SK-N-SH (cell line): Measurements from ENCODE around the genes KLHDC4 and CA5A.

DNA sequence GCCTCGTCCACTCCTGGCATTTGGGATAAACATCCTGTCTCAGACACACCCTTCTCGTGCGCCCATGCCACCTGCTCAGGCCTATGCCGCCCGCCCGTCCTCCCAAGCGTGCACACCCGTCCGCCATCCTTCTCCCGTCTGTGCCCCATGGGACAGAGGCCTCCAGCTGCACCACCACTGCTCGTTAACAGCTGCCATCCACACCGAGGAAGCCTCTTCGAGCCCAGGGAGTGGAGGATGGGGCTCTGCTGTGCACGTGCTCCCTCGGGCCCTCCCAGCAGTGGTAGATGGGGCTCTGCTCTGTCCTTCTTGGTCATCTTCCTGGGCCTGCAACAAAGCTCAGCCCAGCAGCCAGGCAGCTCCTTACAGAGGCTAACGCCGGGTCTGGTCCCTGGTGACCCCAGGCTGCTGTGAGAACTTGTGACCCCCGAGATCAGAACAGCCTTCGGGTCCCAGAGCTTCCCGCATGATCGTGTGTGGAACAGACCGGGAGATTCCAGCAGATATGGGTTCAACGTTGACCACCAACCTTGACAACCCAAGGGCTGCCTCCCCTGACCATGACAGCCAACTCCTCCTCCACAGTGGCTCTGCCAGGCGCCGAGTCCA lies 64.0 kb downstream of the KLHDC4 start:
- RRBS, result 94% methylated on average over 4 of the region's 25 CpGs
CAGE:
- cytosol, long polyA plus RNA, result no peak
- long polyA plus RNA, result no peak
- nucleus, long polyA plus RNA, result no peak

DNA sequence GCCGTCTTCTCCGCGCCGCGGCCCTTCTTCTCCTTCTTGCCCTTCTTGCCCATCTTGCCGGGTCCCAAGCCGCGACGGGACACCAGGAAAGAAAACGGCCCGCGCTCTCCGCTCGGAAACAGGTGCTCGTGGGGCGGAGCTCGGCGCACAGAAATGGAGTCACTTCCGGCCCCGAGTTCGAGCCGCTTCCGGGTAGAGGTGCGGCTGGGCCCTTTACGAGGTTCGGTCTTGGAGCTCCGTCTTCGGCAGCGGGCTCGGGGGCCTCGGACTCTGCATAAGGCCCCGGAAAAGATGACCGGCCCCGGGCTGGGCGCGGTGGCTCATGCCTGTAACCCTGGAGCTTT lies at the start of gene KLHDC4:
Gene KLHDC4 (minus strand): TSS at position 149 of the 344 bp plus-strand sequence.
- RRBS, result under 1% methylated on average over 16 of the region's 36 CpGs
CAGE:
- cytosol, long polyA plus RNA, result no peak
- long polyA plus RNA, result no peak
- nucleus, long polyA plus RNA, result no peak

GRCh38 chr16:87832363-87833696 lies 36.5 kb downstream of the SLC7A5 start:
- RRBS, result 97% methylated on average over 7 of the region's 40 CpGs
CAGE:
- cytosol, long polyA plus RNA, result no peak
- long polyA plus RNA, result no peak
- nucleus, long polyA plus RNA, result no peak

GRCh38 chr16:87839610-87840045 lies 29.7 kb downstream of the SLC7A5 start:
- RRBS, result 100% methylated on average over 1 of the region's 21 CpGs
CAGE:
- cytosol, long polyA plus RNA, result no peak
- long polyA plus RNA, result no peak
- nucleus, long polyA plus RNA, result no peak

GRCh38 chr16:87840467-87841471 lies 28.5 kb downstream of the SLC7A5 start:
- RRBS, result 92% methylated on average over 6 of the region's 25 CpGs
CAGE:
- cytosol, long polyA plus RNA, result no peak
- long polyA plus RNA, result no peak
- nucleus, long polyA plus RNA, result no peak

DNA sequence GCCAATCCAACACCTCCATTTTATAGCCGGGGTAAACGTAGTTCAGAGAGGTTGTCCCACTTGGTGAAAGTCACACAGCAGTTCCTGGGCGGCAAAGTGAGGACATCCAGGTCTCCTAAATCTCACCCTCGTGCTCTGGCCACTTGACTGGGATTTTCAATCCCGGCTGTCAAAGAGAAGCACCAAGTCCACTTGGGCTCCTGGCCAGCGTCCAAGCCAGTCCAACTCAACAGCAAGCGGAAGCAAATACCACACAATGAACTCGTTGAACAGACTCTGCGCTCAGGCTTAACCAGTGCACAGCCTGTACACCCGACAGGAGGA lies 10.8 kb downstream of the SLC7A5 start:
- RRBS, result no CpG with 5 or more reads among the region's 10 CpGs
CAGE:
- cytosol, long polyA plus RNA, result no peak
- long polyA plus RNA, result no peak
- nucleus, long polyA plus RNA, result no peak

DNA sequence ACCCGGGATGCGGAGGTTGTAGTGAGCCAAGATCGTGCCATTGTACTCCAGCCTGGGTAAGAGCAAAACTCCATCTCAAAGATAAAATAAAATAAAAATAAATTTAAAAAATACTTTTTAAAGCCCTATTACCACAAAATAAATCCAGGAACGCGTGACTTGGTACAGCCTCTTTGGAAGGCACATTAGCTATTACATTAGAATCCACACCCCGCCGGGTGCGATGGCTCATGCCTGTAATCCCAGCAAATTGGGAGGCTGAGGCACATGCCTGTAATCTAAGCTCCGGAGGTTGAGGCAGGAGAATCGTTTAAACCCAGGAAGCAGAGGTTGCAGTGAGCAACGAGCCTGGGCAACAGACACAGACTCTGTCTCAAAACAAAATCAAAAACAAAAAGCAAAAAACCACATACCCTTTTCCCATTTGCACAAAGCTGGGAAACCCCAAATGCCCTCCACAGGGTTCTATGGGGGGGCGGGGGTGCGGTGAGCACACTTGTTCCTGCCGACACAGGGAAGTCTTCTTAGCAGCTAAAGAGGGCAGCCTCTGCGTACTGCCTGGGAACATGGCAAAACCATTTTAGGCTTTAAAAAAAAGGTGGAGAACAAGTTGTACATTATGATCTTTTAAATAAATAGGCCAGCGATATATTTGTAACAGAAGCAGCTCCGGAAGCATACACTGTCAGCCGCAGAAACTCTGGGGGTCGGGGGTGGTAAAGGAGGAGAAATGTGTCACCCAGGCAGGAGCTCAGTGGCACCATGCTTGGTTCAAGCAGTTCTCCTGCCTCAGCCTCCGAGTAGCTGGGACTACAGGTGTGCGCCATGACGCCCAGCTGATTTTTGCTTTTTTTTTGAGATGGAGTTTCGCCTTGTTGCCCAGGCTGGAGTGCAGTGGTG lies 3.4 kb downstream of the SLC7A5 start:
- RRBS, result 97% methylated on average over 1 of the region's 23 CpGs
CAGE:
- cytosol, long polyA plus RNA, result no peak
- long polyA plus RNA, result no peak
- nucleus, long polyA plus RNA, result no peak

- RRBS, result no CpG with 5 or more reads among the region's 21 CpGs
CAGE:
- cytosol, long polyA plus RNA, result no peak
- long polyA plus RNA, result no peak
- nucleus, long polyA plus RNA, result no peak
Measured at GRCh38 chr16:87867094-87867824, 2.0 kb downstream of the SLC7A5 start.

DNA sequence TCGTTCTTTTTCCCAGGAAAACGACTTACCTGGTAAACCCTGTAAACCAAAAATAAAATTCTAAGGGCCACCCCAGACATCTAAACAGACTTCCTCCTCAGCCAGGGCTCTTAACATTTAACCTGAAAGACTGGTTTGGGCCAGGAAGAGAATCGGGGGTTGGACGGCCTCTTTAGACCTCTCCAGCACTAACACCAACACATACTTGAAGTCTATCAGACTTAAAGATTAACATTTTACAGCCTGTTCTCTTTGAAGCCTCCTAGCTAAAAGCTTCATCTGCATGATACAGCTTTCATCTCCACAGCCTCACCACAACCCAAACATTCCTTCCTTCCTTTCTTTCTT lies 3.2 kb upstream of the SLC7A5 start:
- RRBS, result no CpG with 5 or more reads among the region's 4 CpGs
CAGE:
- cytosol, long polyA plus RNA, result no peak
- long polyA plus RNA, result no peak
- nucleus, long polyA plus RNA, result no peak

DNA sequence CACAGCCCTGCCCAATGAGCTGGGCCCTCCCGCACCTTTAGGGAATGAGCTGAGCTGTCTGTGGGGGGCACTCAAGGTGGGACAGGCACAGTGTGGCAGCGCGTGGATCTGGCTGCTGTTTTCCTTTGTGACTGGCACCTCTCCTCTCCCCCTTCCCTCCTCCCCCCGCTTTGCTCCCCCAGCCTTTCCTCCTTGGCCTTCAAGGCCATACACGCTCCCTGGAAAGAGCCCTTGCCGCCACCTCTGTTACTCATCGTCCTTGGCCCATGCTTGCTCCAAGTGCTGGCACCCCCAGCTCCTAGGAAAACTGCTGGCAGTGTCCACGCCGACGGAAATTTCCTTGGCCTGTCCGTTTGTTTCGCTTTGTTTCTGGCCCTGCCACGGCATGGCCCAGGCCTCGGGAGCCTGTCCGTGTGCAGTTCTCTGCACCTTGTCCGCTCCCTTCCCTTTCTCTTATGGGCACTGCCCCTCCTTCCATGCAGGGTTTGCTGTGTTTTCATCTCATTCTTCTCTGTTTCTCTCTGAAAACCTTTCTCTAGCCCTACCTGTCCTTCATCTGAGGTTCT lies 18.0 kb downstream of the CA5A start:
- RRBS, result no CpG with 5 or more reads among the region's 16 CpGs
CAGE:
- cytosol, long polyA plus RNA, result no peak
- long polyA plus RNA, result no peak
- nucleus, long polyA plus RNA, result no peak

DNA sequence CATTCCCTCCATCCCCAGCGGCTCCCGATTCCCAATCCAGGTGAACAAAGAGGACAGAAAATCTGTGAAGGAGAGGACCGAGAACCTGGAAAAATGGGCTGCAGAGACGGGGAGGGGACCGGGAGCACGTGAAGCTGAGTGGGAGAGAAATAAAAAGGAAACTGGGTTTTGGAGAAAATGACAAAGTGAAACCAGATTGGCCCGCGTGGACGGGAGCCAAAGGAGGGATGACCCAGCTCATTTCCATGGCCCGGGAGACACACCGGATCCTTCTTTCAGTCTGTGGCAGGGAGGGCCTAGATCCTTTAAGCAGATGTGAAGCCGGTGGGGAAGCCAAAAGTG lies 17.6 kb downstream of the CA5A start:
- RRBS, result no CpG with 5 or more reads among the region's 12 CpGs
CAGE:
- cytosol, long polyA plus RNA, result no peak
- long polyA plus RNA, result no peak
- nucleus, long polyA plus RNA, result no peak

- RRBS, result no CpG with 5 or more reads among the region's 22 CpGs
CAGE:
- cytosol, long polyA plus RNA, result no peak
- long polyA plus RNA, result no peak
- nucleus, long polyA plus RNA, result no peak
Measured at GRCh38 chr16:87932318-87933174, 3.8 kb downstream of the CA5A start.

DNA sequence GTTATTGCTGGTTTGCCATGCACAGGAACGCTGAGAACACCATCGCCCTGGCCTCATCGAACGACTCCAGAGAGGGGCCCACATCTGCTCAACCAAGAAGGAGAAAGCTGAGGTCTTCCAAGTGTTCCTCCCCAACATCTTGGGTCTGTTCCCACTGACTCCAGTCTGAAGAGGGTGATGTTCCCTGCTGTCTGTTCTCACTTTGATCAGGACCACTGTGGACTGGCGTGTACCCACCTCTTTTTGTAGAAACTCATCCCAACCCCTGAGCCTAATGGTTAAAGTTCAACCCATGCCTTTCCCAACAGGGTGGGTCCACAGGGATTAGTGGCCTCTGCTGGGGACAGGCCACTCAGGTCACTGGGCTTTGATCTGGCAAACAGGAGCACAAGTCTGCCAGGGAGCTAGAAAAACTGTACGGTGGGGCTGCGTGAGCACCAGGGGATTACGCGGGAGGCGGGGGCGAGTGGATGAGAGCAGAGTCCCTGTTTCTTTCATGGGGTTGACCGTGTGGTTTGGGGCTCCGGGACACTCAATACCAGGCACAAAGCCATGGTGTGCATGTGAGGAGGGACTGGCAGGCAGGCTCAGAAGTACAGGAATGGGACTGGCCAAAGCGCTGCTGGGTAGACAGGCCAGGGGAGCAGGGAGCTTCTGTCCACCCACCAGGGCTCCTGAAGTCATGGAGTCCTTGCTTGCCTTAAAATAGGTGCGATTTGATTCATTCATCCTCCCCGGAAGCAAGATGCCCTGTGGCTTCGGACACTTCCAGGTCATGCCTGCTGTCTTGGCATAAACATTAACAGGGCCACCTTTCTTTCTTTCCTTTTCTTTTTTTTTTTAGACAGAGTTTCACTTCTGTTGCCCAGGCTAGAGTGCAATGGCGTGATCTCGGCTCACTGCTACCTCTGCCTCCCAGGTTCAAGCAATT lies at the start of gene CA5A:
Gene CA5A (minus strand): TSS at position 217 of the 931 bp plus-strand sequence.
- RRBS, result no CpG with 5 or more reads among the region's 19 CpGs
CAGE:
- cytosol, long polyA plus RNA, result no peak
- long polyA plus RNA, result no peak
- nucleus, long polyA plus RNA, result no peak

- RRBS, result no CpG with 5 or more reads among the region's 38 CpGs
CAGE:
- cytosol, long polyA plus RNA, result no peak
- long polyA plus RNA, result no peak
- nucleus, long polyA plus RNA, result no peak
Measured at GRCh38 chr16:87950649-87951239, 490 bp upstream of the BANP start.

- RRBS, result no CpG with 5 or more reads among the region's 6 CpGs
CAGE:
- cytosol, long polyA plus RNA, result no peak
- long polyA plus RNA, result no peak
- nucleus, long polyA plus RNA, result no peak
Measured at GRCh38 chr16:87968447-87968842, 17.2 kb downstream of the BANP start.

DNA sequence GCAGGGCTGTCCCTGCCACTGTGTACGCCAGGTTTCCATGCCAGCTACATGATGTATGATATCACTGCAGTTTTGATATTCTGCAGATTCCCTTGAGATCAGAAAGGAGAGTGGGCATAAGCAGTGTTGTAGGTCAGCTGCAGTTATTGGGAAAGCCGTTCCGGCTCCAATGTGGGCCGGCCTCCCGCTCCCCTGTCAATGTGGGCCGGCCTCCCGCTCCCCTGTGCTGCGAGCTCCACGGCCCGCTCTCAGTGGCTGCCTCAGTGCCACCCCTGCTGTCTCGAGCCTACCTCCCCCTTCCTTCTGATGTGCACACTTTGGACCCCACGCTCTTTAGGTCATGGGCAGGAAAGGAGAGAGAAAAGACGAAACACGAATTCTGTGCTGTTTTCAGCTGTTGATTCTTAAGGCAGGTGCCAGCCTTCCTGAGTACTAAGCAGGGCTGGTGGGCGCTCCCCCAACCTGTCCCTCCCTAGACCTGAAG lies 31.6 kb downstream of the BANP start:
- RRBS, result no CpG with 5 or more reads among the region's 15 CpGs
CAGE:
- cytosol, long polyA plus RNA, result no peak
- long polyA plus RNA, result no peak
- nucleus, long polyA plus RNA, result no peak

GRCh38 chr16:88041496-88042150 lies 90.4 kb downstream of the BANP start:
- RRBS, result no CpG with 5 or more reads among the region's 20 CpGs
CAGE:
- cytosol, long polyA plus RNA, result no peak
- long polyA plus RNA, result no peak
- nucleus, long polyA plus RNA, result no peak

- RRBS, result no CpG with 5 or more reads among the region's 25 CpGs
CAGE:
- cytosol, long polyA plus RNA, result no peak
- long polyA plus RNA, result no peak
- nucleus, long polyA plus RNA, result no peak
Measured at GRCh38 chr16:88077185-88077942, 126.1 kb downstream of the BANP start.

GRCh38 chr16:88186317-88187034 lies 196.3 kb upstream of the ZNF469 start:
- RRBS, result 94% methylated on average over 7 of the region's 49 CpGs
CAGE:
- cytosol, long polyA plus RNA, result no peak
- long polyA plus RNA, result no peak
- nucleus, long polyA plus RNA, result no peak

GRCh38 chr16:88194318-88195394 lies 188.1 kb upstream of the ZNF469 start:
- RRBS, result 31% methylated on average over 3 of the region's 51 CpGs
CAGE:
- cytosol, long polyA plus RNA, result no peak
- long polyA plus RNA, result no peak
- nucleus, long polyA plus RNA, result no peak